Pulmonary artery (tissue), 1 donor: ENCODE measurements around a stretch of chr18.

GRCh38 chr18:28039043-28039504 is 137.9 kb downstream of the CDH2 start:
- PRO-cap, result no peak

DNA sequence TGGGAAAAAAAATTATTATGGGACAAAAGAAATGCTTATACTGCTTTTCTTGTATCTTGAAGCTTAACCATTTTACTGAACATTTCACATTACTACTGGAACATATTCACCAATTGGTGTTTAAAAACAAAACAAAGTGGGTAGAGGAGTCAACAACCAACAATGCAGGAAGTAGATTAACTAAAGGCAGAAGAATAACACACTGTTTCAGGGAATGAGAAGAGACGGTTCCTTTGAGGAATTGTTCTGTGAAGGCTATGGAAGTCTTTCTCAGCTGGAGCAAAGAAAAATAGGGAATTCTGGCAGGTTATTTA is 113.8 kb downstream of the CDH2 start:
- PRO-cap, result no peak

- PRO-cap, result no peak
Measured at GRCh38 chr18:28147554-28148131, 29.3 kb downstream of the CDH2 start.

- PRO-cap, result no peak
Measured at GRCh38 chr18:30175280-30175751, 867.2 kb downstream of the DSC3 start.

GRCh38 chr18:30682411-30682850 is 360.1 kb downstream of the DSC3 start:
- PRO-cap, result no peak

GRCh38 chr18:30763619-30764102 is 278.9 kb downstream of the DSC3 start:
- PRO-cap, result no peak

DNA sequence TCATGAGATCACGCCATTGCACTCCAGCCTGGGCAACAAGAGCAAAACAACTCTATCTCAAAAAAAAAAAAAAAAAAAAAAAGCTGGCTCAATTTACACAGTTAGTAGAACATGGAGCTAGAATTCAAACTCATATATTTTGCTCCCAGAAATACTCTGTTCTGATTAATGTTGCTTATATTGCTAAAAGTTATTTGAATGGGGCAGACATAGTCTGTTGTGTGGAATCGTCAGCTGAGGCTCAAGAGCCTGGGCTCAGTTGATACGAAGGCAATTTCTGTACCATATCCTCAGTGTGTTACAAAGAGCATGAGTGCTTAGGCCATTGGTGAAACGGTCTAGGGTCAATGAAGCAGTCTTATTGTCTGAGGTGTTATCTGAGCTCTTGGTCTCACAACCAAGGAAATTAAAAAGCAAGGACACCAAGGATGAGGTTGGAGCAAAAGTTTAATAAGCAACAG is 40.3 kb upstream of the DSC1 start:
- PRO-cap, result no peak

DNA sequence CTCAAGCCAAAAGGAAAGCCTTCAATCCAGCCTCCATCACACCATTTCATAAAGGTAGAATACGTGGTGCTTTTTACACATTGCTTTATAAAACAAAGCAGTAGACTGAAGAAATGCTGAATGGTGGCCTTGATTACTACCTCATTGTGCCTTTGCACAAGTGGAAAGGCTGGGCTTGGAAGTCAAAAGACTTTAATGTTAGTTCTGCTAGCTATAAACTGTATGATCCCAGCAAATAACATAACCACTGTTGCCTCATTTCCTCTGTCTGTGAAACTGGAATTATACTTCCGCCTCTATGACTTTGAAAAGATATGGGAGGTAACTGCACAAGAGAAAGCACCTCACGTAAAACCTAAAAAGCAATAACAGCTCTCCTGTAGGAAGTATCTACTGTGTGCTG is 43.4 kb upstream of the DSC1 start:
- PRO-cap, result no peak

DNA sequence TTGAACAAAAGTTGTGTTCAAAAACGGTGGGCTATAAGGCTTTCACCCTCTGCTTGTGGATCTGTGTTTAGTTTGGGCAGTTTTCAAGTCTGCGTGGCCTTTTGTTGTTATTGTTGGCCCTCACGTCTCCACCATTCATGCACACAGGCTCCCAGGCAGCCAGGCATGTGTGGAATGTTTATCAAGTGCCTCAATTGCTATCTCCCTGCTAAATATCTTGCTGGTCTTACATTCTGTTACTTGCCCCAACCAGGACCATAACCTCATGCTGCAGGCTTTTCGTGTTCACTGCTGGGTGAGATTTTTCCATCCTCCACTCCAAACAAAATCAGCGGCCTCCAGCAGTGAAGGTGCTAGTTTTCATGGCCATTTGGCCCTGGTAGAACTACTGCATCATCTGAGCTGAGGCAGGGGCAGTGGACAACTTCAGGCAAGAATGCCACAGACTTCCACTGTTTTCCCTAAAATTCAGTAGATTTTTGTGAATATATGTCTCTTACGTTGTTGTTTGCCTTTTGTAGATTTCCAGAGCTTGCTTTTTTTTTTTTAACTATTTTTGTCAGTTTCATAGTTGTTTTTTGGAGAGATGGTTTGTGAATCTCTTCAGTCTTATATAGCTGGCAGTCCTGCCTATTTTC is 63.1 kb upstream of the DSC1 start:
- PRO-cap, result no peak

- PRO-cap, result no peak
Measured at GRCh38 chr18:31354655-31355360, 21.8 kb upstream of the DSG4 start.

GRCh38 chr18:31397140-31397731 is 20.7 kb downstream of the DSG4 start:
- PRO-cap, result no peak

DNA sequence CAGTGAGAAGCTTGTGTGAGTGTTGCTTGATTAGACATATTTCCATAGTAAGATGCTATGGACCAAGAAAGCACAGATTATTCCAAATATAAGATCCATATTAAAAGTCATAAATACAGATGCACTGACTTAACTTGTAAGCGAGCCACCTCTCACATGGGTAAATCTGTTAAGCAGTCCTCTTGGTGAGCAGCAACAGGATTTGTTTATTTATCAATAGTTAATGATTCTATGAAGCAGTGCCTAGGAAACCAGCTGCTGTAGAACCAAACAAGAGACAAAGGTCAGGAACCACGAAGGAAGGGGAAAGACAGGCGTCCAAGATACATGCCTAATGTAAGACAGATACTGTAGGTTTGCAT is 24.9 kb downstream of the DSG4 start:
- PRO-cap, result no peak

- PRO-cap, result no peak
Measured at GRCh38 chr18:31429622-31430114, 17.9 kb upstream of the DSG3 start.

DNA sequence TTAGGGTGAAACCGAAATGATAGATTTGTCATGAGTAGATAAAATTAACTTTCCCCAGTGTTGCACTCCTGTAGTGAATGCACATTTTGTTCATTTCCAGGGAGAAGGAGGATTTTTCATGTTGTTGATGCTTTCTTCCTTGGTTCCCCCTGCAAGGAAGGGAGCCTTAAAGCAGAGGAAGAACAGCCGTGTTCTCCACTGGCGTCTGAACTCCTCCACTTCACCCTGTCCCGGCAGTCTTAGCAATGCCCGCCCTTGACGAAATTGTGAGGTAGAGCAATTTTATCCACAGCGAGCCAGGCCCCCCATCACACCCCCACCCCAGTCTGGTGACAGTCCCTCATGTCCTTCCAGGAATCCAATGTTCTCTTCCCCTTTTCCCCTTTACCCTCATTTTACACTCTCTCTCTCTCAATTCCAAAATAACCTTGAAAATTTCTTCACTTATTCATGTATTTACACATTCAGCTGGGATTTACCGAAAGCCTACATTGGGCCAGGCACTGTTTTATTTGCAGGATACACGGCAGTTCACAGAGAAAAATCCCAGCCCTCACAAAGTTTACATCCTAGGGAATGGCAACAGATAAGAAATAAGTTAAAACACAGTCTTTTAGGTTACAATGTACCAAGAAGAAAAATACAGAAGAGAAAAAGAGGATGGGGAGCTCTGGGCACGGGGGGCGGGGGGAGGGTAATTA is 11.4 kb upstream of the DSG2 start:
- PRO-cap, result no peak

GRCh38 chr18:31487423-31488151 is 10.4 kb upstream of the DSG2 start:
- PRO-cap, result no peak

GRCh38 chr18:31857396-31858063 is 85.4 kb downstream of the TRAPPC8 start:
- PRO-cap, result no peak

DNA sequence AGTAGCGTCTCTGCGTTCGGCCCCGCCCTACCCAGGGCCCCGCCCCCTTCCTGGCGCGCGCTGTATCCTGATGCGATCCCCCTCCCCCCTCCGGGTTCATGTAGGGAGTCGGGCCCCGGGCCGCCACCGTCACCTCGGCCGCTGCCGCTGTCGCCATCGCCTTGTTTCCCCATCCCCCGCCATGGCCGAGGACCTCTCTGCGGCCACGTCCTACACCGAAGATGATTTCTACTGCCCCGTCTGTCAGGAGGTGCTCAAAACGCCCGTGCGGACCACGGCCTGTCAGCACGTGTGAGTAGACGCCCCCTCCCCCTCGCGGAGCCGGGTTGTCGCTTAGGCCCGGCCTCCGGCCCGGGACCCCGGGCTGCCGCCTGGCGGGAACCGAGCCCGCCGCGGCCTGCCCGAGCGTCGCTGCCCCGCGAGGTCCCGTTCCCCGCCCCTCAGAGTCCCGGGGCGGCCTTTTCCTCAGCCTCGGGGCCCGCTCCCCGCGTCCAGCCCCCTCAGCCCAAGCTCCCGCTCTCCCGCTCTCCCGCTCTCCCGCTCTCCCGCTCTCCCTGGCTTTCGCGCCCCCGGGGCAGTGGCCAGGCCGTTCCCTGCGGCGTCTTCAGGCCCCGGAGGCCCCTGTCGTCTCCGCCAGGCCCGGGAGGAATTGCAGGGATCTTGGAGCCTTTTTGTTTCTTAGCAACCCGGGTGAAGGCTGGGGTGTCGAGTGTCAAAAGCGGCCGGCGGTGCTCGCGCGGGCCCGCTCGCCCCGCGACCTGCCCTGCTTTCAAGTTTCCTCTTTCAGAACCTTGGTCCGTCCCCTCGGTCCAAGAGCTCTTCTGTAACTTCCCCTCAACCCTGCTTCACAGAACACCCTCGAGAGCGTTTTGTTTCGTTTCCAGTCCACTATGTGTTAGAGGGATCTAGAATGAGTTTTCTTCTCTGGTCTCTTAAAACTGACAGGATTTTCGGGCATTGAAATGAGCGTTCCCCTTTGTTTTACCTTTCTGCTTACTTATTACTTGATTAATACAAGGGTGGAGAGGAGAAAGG is 1.2 kb downstream of the RNF138 start:
- PRO-cap, result bidirectional peak, plus-strand start at position 93 of the sequence, minus-strand start outside the sequence

GRCh38 chr18:32201972-32202542 is 12.2 kb downstream of the MEP1B start:
- PRO-cap, result no peak

DNA sequence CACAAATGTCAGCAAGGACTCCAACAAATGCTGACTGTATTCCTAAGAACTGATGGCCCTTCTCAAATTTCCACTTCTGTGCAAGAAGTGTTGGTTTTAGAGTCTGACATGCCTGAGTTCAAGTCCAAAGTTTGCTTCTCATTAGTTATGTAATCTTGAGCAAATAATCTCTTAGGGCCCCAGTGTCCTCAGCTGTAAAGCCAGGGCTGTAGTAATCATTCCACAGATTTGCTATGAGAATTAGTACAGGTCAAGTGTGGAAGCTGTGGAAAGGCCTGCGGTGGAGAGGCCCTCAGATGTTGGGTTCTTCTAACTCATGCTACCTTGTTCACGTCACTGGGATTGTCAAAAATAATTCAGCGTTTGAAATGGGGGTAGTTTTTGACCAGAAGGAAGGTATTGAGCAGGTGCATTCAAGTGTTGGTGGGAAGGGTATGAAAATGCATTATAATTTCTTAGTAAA is 23.9 kb downstream of the MEP1B start:
- PRO-cap, result no peak

DNA sequence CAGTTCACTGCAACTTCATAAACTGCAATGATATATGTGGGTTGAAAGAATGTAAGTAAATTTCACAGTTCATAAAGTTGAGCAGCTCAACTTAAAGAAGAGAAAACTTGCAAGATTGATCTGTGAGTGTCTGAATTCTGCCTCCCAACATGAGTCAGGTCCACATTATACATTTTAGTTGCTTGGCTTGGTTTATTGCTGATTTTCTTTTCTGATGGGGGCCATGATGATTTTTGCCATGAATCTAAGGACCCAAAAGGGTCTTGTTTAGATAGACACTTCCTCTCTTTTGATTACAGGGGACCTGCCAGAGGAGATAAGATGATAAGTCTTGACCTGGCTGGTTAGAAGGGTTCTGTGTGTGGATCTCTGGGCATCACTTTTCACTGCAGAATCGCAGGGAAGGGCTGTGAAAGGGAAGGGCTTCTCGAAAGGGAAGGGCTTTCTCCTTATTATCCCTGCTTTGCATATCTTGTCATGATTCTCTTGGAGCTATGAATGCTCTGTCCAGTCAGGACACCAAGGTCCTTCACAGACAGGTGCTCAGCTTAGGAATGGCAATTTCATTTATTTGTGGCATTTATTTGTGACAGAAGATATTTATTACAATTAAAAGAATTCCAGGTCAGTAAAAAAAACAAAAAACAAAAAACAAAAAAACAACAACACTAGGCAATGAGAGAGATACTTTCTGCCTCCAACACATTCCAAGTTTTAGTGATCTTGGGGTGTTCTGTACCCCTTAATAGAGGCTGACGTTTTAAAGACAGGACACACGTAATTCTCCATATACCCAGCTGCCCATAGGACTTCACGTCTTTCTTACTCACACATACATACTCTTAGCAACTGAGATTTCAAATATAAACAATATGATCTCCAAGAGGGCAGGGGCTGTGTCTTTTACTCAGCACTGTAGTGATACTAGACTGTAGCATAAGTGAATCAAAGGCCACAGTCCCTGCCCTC is 75.1 kb downstream of the MEP1B start:
- PRO-cap, result no peak